Tongue (tissue), 2 donors: ENCODE measurements around a stretch of chr11.

DNA sequence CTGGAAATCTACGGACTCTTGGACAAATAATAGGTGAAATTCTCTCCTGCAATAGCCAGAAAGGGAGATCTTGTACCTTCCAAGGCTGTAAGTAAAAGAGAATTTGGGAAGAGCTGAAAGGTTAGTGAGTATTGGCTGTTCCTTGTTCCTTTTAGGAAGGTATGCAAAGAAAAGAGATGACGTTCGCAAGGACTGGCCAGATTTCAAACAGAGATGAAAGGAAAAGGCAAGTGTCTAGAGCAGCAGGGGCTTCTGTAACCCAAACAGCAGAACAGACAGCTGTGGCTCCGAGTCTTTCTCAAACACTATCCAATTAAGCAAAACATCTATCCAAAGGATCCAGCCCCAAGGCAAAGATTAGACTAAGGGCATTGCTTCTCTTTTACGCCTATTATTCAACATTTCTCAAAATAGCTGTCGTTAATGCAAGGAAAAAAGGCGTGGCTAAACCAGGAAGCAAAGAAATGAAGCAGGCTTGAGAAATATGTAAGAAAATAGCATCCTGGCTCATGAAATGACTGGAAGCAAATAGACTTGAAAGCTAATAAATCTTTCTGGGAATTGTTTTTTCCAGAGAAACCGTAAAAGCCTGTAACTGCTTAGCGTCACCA is 19.9 kb downstream of the C11orf96 start:
- RAMPAGE, long total RNA: no peak

- RAMPAGE, long total RNA: no peak
Observed at GRCh38 chr11:44015957-44016626, 31.7 kb upstream of the ACCSL start.

GRCh38 chr11:44301147-44301566 is 8.8 kb downstream of the ALX4 start:
- RAMPAGE, long total RNA: no peak

GRCh38 chr11:44305359-44306050 is 4.4 kb downstream of the ALX4 start:
- RAMPAGE, long total RNA: no peak

GRCh38 chr11:44450521-44451085 is 114.9 kb upstream of the CD82 start:
- RAMPAGE, long total RNA: no peak

GRCh38 chr11:44530414-44530613 is 35.1 kb upstream of the CD82 start:
- RAMPAGE, long total RNA: no peak

GRCh38 chr11:44556790-44557399 is 8.6 kb upstream of the CD82 start:
- RAMPAGE, long total RNA: no peak

GRCh38 chr11:44559168-44559501 is 6.3 kb upstream of the CD82 start:
- RAMPAGE, long total RNA: no peak

DNA sequence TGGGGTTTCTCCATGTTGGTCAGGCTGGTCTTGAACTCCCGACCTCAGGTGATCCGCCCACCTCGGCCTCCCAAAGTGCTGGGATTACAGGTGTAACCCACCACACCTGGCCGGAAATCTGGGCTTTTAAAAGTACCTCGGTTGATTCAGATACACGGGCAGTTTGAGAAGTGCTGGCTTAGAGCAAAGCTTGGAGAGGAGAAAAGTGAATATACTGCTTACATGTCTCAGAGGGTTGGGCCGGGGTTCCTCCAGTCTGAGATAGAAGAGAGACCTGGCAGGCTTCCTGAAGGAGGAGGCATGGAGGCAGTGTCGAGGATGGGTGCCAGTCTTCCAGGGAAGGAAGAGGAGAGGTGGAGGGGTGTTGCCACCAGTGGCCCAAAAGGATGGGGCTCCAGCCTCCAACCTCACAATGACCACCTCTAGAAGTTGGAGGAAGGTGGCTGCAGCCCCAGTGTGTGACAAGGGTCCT is 65.0 kb downstream of the CD82 start:
- RAMPAGE, long total RNA: no peak

DNA sequence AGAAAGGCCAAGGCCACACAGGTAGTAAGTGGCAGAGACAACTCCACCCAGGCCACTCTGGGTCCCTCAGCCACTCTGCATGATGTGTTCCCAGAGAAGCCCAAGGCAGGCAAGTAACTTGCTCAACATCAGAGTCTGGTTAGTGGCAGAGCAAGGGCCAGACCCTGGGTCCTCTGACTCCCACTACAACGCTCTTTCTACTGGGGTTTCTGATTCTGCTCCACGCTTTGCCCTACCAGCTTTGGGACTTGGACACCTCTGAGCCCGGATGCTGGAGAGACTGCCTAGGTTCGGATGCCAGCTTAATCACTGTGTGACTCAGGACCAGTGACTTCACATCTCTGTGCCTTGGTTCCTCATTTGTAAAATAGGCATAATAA is 67.2 kb downstream of the TP53I11 start:
- RAMPAGE, long total RNA: no peak

DNA sequence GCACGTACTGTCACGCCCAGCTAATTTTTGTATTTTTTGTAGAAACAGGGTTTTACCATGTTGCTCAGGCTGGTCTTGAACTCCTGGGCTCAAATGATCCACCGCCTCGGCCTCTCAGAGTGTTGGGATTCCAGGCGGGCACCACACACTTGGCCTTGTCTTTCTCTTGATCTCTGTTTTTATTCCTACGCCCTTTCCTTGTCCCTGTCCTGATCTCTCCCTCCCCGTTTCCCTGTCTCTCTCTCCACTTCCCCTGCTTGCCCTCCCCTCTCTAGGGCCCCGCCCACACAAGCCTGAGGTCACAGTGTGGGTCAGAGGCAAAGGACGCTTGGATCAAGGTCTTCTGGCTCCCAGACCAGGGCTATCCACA is 38.5 kb downstream of the TP53I11 start:
- RAMPAGE, long total RNA: no peak

DNA sequence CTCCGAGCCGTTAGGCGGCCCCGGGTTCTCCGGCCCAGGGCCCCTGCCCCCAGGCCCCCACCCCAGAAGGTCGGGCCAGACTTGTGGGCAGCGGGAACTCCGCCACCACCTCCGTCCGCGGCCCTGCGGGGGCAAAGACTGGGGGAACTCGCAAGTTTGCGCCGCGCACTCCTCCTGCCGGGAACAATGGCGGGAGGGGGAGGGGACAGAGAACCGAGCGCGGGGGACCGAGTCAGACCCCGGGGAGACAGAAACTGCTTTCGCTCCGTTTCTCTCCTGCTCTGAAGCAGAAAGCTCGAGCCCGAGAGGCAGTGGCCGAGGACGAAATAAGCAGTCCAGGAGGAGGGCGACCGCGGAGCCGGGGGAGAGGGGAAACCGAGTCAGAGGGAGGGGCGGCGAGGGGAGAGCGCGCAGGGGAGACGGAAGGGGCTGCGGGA is 644 bp downstream of the TP53I11 start:
- RAMPAGE, long total RNA: no peak

DNA sequence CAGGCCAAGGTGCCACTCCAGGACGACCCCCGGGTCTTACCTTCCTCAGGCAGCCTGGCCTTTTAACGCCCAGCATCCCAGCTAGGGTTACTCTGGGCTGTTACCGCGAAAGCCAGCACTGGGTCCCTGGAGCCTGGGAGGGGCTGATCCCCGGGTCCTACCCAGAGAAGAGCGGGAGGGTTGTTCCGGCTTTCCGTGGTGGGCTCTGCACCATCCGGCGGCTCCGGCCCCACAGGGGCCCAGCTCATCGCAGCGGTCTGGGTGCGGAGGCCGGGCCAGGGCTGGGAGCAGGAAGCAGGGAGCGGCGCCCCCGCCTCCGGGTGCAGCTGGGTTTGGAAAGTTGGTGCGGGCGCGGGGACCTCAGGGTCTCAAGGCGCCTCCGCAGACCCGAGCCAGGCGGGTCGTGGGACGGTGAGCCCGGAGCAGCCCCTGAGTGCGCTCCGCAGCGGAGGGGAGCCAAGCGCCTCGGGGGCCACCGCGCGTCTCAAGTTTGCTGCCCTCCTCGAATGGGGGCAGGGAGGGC is 922 bp downstream of the CHST1 start:
- RAMPAGE, long total RNA: no peak

GRCh38 chr11:45846306-45847389 is 627 bp upstream of the CRY2 start:
- RAMPAGE, long total RNA: no peak

- RAMPAGE, long total RNA: no peak
Observed at GRCh38 chr11:45850271-45850842, 3.1 kb downstream of the CRY2 start.

DNA sequence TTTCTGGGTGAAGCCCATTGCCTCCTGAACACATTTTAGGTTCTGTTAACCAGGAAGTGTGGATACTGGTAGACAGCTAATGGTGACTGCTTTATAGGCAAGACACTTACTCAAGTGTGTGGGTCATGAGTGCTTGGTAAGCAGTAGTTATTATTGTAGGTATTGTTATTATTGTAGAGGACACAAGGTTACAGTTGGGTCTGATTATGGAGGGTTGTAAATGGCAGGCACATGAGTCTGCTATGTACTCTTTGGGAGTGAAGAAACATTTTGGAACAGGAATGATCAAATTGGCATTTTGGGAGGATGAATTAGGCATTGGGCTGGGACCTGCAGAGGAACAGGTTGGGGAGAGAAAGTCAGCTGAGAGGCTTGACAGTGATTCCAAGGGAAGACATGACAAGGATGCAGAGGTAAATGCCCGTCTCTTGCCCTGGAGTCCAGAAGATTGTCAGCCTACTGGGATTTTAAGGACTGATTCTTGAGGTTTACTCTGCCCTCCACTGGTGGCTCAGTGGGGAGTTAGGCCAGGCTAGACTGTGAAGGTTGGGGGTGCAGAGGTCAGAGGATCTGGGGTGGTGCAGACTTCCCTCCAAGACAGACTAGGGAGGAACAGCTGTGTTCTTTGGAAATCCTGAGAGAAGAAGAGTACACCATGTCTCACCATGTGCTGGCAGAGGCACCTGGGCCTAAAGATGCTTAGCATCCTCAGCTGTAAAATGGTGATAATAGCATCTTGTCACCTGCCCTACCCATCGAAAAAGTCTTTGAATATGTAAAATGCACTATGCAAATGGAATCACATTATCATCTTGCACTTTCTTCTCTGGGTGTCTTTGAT is 10.1 kb upstream of the MAPK8IP1 start:
- RAMPAGE, long total RNA: no peak

DNA sequence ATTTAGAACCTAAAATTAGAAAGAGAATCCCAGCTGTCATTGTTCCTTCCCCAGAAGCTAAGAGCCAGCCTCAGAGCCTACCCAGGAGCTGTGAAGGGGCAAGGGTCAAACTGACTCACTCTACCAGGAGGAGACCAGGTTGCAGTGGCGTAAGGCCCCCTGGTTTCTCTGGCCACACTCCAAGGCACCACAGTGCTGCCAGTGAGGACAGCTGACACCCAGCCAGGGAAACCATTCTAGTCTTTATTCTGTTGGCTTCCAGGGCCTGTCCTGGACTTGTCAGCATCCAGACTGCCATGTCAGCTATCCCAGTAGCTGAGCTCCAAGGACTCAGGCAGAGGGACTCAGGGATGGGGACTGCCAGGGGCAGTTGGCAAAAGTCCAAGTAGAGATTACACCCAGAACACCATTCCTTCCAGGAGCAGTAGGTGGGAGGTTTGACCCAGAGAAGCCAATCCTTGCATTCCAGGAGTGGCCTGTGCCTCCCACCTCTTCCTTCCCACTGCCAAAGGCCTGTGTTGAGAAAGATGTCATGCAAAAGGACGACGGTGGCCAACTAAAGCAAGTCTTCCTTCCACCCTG is 3.7 kb upstream of the MAPK8IP1 start:
- RAMPAGE, long total RNA: no peak

GRCh38 chr11:45896311-45896963 is 10.6 kb downstream of the FREY1 start:
- RAMPAGE, long total RNA: start-site peak on the plus strand at chr11:45896590-45896617, 8 and 8 reads in 2 replicates

- RAMPAGE, long total RNA: no peak
Observed at GRCh38 chr11:45913443-45913884, 4.2 kb downstream of the PEX16 start.

GRCh38 chr11:45982865-45984053 is 60.8 kb downstream of the LARGE2 start:
- RAMPAGE, long total RNA: no peak